AG09309 (cell line): ENCODE measurements around a stretch of chr7.

DNA sequence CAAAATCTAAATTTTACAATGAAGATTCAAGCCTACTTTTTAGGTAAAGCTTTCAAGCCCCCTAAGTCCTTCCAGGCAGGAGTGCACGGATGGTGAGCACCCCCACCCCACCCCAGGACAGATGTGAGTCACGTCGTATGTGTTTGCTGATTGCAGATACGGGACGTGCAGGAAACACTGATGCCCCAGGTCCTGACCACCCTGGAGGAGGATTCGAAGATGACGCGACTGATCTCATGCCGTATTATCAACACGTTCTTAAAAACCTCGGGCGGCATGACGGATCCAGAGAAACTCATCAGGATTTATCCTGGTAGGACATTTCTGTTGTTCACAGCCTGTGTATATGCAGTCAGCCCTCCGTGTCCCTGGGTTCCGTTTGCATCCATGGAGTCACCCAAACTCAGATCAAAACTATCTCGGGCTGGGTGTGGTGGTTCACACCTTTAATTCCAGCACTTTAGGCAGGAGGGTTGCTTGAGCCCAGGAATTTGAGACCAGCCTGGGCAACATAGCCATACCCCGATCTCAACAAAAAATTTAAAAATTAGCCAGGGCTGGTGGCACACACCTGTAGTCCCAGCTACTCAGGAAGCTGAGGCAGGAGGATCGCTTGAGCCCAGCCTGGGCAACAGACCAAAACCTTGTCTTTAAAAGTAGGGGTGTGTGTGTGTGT lies 47.9 kb upstream of the PRKAR1B start:
- RRBS: no CpG with 5 or more reads among the region's 18 CpGs

GRCh38 chr7:837077-837625 lies 4.9 kb downstream of the SUN1 start:
- RRBS: no CpG with 5 or more reads among the region's 16 CpGs

DNA sequence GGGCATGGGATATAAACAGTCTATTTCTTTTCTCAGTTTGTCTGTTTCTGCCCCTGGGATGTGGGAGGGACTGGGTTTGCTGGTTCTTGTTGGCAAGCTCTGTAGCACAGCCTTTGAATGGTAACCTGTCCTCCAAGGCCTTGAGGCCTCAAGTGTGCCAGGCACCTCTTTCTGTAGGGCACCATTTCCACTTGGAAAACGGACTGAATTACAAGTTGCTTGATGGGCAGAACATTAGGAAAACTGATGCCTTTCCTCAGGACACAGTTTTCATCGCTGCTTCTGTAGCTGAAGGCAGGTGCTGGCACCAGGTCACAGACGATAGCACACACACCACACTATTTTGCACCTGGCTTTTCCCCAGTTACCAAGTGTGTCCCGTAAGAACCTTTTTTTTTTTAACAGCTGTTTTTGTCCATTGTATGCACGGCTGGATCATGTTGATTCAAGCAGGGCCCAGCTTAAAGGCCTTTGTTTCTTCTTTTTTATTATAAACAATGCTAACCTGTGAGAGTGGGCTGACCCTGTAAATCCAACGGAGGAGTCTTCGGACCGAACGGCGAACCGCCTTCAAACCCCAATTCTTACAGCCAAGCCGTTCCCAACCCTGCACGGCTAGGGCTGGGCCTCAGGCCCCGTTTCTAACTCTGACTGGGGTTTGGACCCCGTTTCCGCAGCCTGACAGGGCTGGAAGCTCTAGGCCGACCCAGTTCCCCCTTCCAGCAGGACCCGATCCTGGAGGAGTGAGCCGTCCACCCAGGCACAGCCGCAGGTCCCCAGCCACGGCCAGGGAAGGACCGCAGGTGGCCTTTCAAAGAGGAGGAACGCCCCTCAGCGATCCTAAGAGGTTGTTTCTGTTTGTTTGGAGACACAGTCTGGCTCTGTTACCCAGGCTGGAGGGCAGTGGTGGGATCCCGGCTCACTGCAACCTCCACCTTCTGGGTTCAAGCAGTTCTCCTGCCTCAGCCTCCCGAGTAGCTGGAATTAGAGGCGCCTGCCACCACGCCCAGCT lies 1.1 kb upstream of the GET4 start:
- RRBS: no CpG with 5 or more reads among the region's 28 CpGs

- RRBS: 68% methylated on average over 3 of the region's 18 CpGs
Measured at GRCh38 chr7:881122-881930, 5.0 kb downstream of the GET4 start.

- RRBS: 52% methylated on average over 9 of the region's 25 CpGs
Measured at GRCh38 chr7:922483-923095, 31.9 kb downstream of the ADAP1 start.

GRCh38 chr7:944945-945419 lies 9.5 kb downstream of the ADAP1 start:
- RRBS: no CpG with 5 or more reads among the region's 12 CpGs

DNA sequence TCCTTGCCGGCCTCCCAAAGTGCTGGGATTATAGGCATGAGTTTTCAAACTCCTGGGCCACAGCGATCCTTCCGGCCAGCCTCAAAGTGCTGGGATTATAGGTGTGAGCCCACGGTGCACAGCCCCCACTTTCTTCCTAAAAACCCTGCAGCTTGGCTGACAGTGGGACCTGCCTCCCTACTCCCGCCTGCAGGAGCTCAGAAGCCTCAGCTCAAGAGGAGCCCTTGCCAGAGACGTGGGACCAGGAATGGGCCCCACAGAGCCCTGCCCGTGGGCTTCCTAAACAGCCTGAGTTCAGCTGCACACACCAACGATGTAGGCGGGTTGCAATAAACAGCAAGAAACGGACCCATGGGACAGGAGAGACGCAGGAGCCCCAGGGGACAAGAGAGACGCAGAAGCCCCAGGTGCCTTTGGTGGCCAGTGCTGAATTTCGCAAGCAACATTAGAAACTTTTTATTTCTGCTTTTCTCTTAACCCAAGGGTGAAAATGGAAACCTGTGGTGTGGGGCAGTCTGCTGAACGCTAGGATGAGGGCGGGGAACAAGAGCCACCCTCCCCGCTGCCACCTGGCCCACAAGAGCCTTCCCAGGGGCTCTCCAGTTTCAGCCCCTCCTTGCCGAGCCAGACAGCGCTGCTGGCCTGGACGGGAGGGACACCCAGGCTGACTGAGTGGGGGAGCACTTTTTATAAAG lies 20.1 kb upstream of the GPR146 start:
- RRBS: no CpG with 5 or more reads among the region's 19 CpGs

DNA sequence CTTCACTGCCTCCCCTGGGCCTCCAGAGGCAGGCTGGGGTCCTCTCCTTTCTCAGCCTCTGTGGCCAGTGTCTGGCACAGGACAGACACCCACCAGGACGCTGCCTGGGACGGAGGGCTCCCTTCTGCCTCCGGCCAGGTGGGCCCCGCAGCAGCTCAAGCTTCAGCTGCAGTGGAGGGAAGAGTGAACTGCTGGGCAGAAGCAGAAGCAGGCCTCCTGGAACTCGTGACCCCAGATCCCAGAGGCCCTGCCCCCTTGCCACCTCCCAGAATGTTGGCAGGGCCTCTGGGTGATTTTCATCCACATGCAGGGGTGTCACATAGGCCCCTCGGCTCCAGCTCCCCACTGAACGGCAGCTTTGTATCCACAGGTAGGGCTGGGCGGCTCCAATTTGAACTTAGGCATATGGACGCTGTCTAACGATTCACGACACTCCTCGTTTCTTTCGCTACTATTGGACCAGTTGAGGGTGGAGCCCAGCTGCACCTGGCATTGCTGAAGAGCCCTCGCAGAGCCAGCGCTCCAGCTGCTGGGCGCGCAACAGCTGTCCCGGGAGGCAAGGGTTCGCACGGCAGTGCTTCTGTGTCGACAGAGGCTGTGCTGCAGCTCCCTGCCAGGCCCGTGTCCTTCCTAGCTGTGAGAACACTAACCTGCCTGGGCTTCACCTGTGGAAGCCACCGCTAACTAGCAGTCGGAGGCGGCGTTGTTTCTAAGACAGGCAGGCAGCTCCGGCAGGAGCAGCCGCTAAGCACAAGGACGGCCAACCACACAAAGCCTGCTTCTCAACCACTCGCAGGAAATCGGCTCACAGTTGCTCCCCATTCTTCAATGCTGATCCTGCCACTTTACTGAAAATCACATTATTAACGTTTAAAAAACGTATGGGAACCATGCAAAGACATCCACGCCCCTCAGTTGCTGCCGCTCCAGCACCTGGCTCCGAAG lies 18.3 kb upstream of the GPR146 start:
- RRBS: no CpG with 5 or more reads among the region's 36 CpGs

DNA sequence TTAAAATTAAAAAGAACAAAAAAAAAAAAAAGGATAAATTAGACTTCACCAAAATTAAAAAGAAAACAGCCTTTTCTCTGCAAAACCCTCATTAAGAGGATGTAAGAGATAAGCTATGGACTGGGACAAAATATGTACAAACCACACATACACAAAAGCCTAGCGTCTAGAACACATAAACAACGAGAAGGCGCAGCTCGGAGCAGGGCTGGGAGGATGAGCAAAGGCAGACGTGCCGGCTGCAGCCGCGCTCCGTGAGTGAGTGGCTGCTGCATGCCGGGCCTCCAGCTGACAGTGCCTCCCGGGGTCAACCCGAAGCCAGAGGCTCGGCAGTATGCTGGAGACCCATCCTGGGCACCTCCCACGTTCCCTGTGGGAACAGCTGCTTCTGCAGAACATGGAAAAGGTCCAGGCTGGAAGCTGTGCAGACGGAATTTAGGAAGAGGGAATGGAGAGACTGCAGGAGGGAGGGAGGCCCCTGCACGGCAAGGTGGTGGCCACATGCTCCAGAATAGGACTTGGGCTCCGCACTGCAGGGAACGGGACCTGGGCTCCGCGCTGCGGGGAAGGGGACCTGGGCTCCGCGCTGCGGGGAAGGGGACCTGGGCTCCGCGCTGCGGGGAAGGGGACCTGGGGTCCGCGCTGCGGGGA lies 3.5 kb upstream of the GPR146 start:
- RRBS: 24% methylated on average over 5 of the region's 30 CpGs

GRCh38 chr7:1055544-1056610 lies 11.5 kb downstream of the GPR146 start:
- RRBS: 90% methylated on average over 9 of the region's 40 CpGs

DNA sequence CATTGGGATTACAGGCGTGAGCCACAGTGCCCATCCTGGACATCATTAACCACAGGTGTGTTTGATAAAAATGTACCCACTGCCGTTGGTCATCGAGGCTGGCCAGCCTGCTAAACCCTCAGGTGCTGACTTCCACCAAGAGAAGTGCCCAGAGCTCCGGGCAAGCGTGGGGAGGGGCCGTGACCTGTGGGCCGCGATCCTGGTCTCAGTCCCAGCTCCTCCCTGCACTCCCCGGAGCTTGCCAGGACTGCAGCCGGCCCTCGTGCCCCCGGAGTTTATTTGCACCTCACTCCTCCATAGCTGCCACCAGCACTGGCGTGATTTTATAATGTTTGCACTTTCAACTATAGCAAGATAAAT lies 30.7 kb downstream of the UNCX start:
- RRBS: 34% methylated on average over 4 of the region's 13 CpGs

DNA sequence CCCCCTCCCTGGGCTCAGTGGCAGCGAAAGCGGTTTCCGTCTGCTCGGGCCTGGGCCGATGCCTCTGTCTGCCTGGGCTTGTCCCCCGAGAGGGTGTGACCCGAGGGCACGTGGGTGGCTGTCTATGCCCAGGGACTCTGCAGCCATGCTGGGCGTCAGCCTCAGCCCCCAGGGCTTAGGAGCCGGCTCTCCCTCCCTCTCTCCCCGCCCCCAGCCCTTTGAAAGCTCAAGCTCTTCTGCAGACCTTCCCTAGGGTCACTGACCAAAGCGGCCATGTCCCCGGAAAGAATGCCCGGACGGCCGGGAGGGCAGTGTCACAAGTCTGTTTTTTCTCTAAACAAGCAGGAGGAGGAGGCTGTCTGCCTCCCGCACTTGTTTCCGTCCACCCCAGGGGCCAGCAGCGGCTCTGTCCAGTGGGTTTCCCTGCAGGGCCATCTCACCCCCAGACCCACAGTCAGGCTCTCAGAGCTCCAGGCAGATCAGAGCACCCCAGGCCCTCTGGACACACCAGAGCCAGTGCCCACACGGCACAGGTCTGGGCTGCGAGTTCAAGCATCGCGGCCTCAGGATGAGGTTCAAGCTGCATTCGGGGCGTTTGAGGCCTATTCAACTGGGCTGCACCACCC lies 6.9 kb downstream of the MICALL2 start:
- RRBS: 95% methylated on average over 2 of the region's 25 CpGs

- RRBS: no CpG with 5 or more reads among the region's 11 CpGs
Measured at GRCh38 chr7:1466646-1467094, 7.4 kb upstream of the MICALL2 start.

- RRBS: 79% methylated on average over 4 of the region's 41 CpGs
Measured at GRCh38 chr7:1543843-1544719, 11.9 kb downstream of the TMEM184A start.

- RRBS: no CpG with 5 or more reads among the region's 22 CpGs
Measured at GRCh38 chr7:1558196-1558723, 2.3 kb upstream of the TMEM184A start.

DNA sequence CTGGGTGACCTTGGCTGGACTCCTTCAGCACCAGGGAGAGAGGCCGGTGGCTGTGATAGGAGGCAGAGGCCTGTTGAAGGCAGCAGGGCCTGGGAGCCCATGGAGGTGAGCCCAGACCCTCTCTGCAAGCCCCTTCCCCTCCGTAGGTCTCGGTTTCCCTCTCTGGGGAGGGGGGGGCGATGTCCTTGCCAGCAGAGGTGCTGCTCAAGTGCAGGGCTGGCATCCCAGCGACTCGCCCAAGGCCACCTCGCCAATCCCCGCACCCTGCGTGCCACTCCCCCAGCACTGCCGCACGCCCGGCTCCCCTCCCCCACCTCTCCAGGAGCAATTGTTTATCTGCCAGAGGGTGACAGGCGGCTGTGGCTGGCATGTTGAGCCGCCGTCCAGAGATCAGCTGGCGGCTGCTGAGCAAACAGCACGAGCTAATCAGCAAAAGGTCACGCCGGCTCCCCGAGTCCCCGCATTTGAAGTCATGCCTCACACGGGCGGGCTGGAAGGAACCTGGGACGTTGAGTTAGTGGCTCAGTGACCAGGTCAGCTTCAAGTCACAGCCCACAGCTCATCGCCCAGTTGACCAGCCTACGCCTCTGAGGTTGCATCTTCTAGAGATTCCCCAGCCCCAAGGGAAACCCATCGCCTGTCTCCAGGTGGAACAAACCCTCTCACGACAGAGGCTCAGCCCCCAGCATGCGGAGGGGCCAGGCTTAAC lies 43.7 kb downstream of the ELFN1 start:
- RRBS: no CpG with 5 or more reads among the region's 29 CpGs

- RRBS: 42% methylated on average over 5 of the region's 21 CpGs
Measured at GRCh38 chr7:1742821-1743356, 72.8 kb downstream of the ELFN1 start.

GRCh38 chr7:1749799-1750552 lies 79.9 kb downstream of the ELFN1 start:
- RRBS: 48% methylated on average over 9 of the region's 26 CpGs

GRCh38 chr7:1853262-1853995 lies 183.4 kb downstream of the ELFN1 start:
- RRBS: 100% methylated on average over 4 of the region's 28 CpGs

- RRBS: no CpG with 5 or more reads among the region's 36 CpGs
Measured at GRCh38 chr7:1872482-1873228, 202.6 kb downstream of the ELFN1 start.